Left cardiac atrium (tissue), 1 donor: ENCODE measurements around the genes PAIP2 and PROB1.

GRCh38 chr5:138528955-138529154 lies 14.2 kb downstream of the ETF1 start:
- PRO-cap, result no peak

GRCh38 chr5:138668350-138668963 lies 84.8 kb upstream of the CTNNA1 start:
- PRO-cap, result bidirectional peak, plus-strand start at chr5:138668771, minus-strand start at chr5:138668524

DNA sequence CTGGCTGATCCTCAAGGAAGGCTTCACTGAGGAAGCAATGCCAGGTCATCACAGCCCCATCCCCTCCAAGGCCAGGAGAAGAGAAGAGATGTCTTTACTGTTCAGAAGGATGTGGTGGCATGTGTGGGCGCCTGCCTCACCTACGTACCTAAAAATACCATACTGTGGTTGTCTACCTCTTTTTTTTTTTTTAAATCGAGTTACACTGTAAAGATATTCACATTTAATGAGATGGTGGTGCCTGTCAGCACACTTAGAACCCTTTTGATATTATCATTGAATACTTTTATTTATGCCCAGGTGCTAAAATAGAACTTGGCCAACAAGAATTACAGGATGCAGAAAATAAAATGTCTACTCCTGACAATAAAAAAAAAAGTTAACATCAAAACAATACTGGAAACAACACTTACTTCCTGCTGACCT lies 26.3 kb upstream of the CTNNA1 start:
- PRO-cap, result no peak

- PRO-cap, result no peak
Measured at GRCh38 chr5:138934117-138934801, 59.1 kb upstream of the LRRTM2 start.

- PRO-cap, result no peak
Measured at GRCh38 chr5:139012157-139012385, 136.9 kb upstream of the LRRTM2 start.

GRCh38 chr5:139298786-139299955 lies 5.6 kb downstream of the MATR3 start:
- PRO-cap, result no peak

DNA sequence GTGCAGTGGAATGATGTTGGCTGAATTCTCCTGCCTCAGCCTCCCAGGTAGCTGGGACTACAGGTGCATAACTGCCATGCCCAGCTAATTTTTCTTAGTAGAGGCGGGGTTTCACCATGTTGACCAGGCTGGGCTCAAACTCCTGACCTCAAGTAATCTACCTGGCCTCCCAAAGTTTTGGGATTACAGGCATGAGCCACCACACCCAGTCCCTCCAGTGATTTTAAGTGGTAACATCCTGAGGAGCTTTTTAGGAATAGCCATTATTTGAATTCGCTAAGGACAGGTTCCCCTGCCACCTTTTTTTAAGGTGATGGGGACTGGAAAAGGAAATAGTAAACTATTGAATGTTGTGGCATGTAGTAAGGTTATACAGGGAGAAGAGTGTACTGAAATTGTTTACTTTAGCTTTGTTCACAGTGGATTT lies 9.7 kb upstream of the PAIP2 start:
- PRO-cap, result no peak

GRCh38 chr5:139341318-139342019 lies at the start of gene PAIP2:
PAIP2 (plus strand) TSS chr5:139341854.
- PRO-cap, result bidirectional peak, plus-strand start at chr5:139341862, minus-strand start at chr5:139341703

DNA sequence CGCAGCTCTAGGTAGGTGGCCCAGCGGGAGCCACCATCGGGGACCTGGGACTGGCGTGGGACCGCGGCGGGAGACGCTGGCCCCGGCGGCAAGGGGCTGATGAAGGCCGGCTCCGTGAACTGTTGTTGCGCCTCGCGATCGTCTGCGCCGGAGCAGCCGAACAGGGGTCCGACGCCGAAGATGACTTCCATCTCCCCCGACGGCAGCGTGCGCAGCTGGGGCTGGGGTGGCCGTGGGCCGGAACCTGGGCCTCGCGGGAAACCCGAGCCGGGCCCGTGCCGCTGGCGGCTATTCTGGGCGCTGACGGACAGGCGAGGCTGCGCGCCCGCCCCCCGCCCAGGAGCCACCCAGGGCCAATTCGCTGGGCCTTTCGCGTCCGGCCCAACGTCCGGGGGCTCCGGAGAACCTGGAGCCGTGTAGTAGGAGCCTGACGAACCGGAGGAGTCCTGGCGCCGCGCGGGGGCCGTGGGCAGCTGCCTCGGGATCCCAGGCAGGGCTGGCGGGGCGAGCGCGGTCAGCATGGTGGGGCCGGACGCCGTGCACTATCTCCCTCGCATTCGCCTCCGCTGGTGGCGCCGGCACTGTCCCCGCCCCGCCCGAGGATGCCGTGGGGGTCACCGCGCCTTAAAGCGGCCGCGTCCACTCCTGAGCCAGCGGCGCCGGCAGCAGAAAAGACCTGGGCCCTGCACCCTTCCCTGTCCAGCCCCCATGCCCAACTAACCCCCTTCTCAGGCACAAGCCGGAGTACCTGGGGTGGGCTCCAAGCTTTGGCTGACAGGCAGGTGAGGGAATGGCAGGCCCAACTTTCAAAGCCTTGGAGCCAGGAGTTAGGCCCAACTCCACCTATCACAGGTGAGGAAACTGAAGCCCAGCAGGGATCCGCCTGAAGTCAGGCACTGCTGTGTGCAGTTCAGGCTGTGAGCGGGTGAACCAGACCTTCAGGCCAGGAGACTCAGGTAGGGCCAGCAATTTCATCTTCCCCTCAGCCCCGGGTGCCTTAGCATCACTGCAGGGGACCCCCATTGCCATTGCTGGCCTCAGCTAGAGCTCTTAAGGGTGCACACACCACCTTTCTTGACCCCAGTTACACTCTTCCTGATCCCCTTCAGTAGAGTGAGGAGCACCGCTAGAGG lies at the start of gene PROB1:
PROB1 (minus strand) TSS at position 544 of the 1,133 bp plus-strand sequence.
- PRO-cap, result bidirectional peak, plus-strand start at position 356 of the sequence, minus-strand start at position 244 of the sequence; bidirectional peak, plus-strand start at position 642 of the sequence, minus-strand start at position 544 of the sequence

DNA sequence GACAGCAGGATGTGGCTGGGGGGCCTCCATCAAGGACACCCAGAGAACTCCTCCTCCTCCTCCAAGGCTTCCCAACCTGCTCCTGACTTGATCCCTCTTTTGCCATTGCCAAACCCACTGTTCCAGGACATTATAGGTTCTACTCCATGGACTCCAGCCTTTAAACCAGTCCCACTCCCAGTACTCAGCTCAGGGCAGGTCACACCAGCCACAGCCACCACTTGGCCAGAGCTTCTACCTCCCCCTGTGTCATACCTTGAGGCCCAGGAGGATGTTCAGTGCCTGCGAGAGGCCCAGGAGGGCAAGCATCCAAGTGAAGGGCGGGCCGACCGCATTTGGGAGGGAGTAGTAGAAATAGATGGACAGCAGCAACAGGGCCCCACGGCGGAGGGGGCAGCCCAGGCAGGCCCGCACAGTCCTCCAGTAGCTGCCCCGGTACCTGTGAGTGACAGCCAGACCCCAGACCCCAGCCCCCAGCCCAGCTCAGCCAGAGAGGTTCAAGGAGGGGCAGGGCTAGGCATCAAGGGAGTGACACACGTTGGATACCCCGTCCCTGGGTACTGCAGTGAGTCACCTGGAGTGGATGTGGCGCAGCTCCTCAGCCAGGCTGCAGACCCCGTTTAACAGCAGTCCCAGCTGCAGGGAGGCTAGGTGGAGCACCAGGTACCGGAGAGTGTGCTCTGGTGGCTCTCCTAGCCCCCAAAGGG lies 1.5 kb downstream of the STING1 start:
- PRO-cap, result no peak

DNA sequence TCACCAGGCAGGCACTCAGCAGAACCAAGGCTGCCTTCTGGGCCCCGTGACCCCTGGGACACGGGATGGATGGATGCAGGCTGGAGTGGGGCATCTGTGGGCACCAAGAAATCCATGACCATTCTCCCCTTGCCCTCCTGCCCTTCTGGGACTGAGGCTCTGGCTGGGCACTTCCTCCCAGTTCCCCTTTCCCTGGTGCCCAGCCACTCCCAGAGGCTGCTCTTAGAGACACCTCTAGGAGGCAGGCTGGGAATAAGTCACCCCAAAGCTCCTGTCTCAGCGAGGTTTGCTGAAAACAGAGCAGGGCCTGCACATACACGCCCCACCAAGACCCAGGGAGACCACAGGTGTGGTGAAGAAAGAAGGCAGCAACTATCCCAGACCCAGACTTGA lies 951 bp downstream of the STING1 start:
- PRO-cap, result no peak

DNA sequence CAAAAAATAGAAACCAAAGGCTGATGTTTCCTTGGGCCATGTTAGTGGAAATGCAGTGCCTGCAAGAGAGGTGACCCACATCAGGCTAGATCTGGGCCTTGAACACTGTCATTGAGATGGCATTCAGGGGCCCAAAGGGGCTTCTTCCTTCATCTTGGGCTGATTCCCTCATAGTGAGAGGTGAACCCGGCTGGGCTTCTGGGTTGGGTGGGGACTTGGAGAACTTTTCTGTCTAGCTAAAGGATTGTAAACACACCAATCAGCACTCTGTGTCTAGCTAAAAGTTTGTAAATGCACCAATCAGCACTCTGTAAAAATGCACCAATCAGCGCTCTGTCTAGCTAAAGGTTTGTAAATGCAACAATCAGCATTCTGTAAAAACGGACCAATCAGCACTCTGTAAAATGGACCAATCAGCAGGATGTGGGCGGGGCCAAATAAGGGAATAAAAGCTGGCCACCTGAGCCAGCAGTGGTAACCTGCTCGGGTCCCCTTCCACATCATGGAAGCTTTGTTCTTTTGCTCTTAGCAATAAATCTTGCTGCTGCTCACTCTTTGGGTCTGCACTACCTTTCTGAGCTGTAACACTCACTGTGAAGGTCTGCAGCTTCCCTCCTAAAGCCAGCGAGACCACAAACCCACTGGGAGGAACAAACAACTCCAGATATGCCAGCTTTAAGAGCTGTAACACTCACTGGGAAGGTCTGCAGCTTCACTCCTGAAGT lies 20.4 kb upstream of the STING1 start:
- PRO-cap, result no peak

DNA sequence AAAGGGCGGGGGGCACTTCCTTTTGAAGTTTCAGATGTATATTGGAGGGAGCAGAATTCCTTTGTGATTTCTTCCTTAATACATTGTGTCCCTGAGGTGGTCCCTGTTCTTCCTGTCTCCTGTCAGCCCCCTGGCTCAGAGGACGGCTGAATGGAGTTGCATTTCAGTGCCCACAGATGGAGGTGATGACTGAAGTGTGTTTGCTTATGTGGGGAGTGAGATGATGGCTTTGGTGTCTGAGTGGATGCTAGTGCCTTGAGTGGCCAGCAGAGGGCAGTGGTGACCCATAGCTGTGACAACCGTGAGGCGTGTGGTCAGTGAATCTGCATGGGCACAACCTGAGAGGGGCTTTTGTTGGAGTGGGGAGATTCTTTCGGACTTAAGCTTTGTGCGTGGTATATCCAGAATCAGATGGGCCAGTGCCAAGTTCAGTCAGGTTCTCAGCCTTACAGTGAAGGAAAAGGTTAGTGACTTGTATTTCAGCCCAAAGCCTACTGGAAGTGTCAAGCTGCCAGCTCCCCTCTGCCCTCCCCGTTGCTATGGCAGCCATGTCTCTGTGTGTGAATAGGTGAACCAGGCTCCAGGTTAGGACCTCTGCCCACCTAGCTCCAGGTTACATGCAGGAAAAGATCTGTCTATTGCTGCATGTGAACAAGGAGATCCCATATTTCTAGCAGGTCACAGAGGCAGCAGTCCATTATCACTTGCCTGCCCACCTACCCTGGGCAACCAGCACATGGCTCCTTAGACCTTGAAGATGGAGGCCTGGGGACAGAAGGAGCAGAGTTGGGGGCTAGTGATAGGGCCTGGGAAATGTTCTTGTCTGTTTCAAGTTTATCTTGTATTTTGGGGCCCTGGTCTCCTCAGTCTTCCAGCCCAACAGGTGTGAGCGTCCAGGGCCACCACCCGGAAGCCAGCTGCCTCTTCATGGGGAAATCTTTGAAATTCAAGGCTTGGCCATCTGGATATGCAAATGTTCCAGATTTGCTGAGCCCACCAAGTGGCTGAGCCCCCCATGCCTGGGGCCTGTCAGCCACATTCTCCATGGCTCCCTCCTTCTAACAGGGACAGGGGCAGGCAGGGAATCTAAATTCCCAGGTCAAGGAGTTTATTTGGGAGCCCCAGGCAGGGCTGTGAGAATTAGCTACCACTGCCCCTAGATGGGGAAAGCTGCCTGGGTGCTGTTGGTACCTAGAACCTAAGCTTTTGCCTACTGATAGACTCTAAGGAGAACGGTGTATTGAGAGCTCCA lies 14.5 kb upstream of the CXXC5 start:
- PRO-cap, result no peak

GRCh38 chr5:139643417-139644524 lies 4.4 kb upstream of the CXXC5 start:
- PRO-cap, result no peak

DNA sequence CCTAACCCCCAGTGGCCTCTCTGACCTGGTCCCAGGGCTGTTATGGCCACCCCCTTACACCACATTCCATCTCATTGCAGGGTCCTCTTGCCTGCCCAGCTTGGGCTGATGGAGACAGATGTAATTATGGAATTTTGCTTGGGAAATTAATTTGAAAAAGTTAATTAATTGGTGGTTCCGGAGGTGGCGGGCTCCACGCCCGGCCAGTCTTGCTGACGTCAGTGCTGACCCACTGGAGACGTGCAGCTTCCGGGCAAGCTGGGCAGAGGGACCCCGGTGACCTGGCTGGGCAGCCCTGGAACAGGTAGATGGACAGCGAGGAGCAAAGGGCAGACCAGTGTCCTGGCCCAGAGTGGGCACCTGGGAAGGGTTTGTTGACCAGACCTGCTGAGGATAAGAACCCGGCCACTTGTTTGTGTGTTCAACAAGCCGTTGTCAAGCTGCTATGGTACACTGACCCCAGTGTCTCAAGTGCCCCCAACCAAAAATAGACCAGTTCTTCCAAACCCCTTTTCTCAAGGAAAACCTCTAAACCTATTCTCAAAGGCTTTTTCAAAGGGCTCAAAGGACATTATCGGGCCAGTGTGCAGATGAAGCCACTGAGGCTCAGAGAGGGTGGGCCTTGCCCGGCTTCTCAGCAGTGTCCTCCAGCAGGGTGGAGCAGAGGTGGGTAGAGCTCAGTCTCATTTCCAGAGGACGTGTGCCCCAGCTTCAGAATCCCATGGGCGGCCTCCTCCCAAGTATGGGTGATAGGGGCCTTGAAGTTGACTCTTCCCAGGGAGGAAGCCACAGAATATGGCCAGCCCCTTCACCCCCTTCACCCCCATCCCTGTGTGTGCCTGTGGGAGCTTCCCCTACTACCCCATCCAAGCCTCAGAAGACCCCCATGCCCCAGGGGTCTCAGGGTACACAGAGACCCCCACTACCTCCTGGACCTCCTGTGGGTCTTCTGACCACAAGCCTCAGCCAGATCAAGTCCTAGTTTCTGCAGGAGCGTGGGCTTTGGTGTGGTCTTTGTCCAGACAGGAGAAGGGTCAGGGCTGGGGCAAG lies 17.7 kb downstream of the CXXC5 start:
- PRO-cap, result no peak

GRCh38 chr5:139676688-139677522 lies 28.8 kb downstream of the CXXC5 start:
- PRO-cap, result unidirectional peak, plus-strand start at chr5:139677347

DNA sequence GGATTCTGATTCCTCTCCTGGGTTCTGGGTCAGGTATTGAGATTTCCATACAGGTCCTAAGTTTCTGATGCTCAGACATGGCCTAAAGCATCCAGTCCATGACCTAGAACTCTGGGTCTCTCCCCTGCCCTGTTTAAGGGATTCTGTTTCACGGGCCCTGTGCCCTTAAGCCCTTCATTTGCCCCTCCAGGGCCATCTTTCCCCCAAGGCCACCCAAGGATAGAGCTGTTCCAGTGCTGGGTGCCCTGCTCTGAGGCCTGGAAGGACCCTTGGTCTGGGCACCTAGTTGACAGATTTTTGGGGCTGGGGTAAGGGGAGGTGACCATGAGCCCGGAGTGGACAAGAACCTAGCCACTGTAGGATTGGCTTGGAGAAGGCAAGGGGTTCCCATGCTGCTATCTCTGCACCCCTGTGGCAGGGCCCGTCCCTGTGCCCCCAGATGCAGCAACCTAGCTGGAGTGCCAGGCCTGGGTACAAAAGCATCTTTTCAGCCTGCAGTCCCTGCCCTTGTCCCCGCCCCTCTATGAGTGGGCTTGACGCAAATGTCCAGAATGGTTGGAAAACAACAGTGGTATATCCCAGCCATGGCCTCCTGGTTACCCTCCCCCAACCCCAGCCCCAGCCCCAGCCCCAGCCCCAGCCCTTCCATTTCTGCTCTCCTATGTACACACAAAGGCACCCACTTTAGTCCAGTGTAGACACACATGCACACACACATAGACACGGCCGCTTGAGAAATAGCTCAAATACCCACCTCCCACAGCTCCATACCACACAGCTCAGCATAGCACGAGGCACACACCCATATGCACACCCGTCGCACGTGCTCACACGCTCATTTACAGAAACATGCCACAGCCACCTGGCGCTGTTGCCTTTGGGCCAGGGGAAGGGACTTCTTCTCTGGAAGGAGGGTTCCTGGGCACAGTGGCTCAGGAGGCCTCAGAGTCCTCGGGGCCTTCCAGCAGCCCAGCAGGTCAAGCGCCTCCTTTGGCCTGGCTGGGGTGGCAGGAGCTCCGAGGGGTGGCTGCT lies 33.9 kb downstream of the CXXC5 start:
- PRO-cap, result unidirectional peak, minus-strand start at position 460 of the sequence

GRCh38 chr5:139697197-139697963 lies 49.2 kb downstream of the CXXC5 start:
- PRO-cap, result bidirectional peak, plus-strand start at chr5:139697670, minus-strand start at chr5:139697504

GRCh38 chr5:139697964-139698212 lies 49.7 kb downstream of the CXXC5 start:
- PRO-cap, result no peak

DNA sequence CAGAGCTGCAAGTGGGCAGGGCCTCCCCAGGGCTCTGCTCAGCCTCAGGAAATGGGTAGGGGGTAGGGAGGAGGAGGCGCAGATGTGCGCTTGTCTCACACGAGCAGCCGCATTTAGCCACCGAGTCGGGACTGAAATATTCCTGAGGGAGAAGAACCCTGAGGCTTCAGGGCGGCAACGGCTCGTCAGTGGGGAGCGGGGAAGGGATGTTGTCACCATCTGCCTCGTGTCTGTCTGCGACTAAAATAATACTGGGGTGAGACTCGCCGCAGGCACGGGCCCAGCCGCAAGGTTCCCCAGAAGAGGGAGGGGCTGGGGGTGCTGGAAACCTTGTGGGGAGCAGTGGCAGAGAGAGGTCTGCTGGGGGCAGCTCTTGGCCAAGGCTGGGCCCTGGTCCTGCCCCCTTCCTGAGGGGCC lies 55.3 kb upstream of the PSD2 start:
- PRO-cap, result no peak